Neural progenitor cell (in vitro differentiated cells): ENCODE measurements around the genes SLAMF1 and B4GALT3.

GRCh38 chr1:160323926-160324222 is 19.2 kb downstream of the COPA start:
- RAMPAGE, long total RNA, result no peak

DNA sequence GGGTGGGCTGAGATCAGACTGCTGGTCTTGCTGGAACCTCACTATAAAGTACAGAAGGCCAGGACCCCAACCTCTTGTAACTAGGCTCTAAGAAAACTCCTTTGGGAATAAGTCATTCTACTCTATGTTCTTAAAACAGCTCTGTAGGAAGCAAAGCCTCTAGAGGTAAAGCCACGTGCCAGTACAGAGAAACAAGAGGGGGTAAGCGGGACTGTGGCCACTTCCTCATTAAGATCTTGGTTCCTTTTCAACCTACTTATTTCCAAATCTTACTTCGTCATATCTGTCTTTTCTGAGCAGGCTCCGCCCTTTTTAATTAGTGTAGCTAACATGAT is 3.7 kb downstream of the NCSTN start:
- RAMPAGE, long total RNA, result no peak

- RAMPAGE, long total RNA, result no peak
These were observed 5.9 kb downstream of the VANGL2 start for GRCh38 chr1:160406313-160406629.

GRCh38 chr1:160429657-160430125 is 29.3 kb downstream of the VANGL2 start:
- RAMPAGE, long total RNA, result no peak

- RAMPAGE, long total RNA, result no peak
These were observed 34.7 kb downstream of the SLAMF6 start for GRCh38 chr1:160488002-160489080.

- RAMPAGE, long total RNA, result no peak
These were observed 23.4 kb downstream of the SLAMF6 start for GRCh38 chr1:160499679-160500083.

GRCh38 chr1:160565228-160565852 is 14.0 kb downstream of the CD84 start:
- RAMPAGE, long total RNA, result no peak

DNA sequence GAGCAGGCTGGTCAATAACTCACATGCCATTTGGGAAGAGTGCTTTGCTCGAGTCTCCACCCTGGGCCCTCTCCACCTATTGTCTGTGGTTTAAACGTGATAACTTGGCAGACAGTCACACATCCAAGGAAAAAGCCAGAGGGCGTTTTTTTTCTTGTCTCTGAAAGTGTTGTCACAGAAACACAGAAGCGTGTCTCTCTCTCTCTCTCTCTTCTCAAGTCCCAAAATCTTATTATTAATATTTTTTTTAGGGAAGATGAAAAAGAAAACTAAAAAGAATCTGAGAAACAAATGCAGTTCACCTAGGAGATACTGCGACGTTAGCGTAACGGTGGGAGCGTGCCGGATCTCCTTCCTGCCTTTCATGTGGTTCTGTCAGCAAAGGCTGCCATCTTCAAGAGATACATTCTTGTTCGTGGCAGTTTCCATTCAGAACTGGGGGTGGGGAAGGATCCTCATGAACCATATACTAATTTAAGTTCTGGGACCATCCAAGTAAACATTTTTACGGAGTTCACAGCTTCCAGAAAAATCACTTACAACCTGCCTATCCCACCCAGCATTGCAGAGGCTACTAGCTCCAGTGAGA is 17.6 kb downstream of the SLAMF1 start:
- RAMPAGE, long total RNA, result no peak

DNA sequence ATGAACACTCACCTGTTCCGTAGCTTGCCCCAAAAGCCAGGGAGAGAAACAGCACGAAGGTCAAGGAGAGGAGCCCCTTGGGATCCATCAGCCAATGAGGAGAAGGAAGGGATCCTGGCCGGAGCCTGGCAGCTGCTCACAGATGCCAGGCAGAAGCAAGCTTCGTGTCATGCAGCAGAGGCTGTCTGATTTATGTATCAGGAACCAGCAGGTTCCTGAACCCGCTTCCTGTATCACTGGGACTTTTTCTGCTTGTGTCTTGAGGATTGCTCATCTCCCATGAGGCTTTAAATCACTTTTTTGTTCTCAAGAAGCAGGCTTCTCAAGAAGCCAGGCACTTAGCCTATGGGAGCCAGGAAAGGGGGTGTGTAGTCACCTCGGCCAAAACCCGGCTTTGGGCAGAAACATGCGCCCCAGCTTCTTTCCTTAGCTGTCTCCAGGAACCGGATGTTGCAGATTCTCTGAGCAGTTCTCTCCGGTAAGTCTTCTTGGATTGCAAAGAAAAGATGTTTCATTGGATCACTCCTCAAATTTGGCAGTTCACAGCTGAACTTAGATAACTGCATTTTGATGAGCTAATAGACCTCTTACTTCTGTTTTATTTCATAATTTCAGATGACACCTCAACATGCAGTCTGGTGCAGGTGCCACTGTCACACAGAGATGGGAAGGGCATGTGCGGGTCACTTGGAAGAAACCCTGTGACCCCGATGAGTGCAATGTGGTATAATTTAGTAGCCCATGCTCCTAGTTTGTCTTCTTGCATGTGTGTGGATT is at the start of gene SLAMF1:
SLAMF1 (minus strand) TSS at position 187 of the 777 bp plus-strand sequence.
- RAMPAGE, long total RNA, result no peak

DNA sequence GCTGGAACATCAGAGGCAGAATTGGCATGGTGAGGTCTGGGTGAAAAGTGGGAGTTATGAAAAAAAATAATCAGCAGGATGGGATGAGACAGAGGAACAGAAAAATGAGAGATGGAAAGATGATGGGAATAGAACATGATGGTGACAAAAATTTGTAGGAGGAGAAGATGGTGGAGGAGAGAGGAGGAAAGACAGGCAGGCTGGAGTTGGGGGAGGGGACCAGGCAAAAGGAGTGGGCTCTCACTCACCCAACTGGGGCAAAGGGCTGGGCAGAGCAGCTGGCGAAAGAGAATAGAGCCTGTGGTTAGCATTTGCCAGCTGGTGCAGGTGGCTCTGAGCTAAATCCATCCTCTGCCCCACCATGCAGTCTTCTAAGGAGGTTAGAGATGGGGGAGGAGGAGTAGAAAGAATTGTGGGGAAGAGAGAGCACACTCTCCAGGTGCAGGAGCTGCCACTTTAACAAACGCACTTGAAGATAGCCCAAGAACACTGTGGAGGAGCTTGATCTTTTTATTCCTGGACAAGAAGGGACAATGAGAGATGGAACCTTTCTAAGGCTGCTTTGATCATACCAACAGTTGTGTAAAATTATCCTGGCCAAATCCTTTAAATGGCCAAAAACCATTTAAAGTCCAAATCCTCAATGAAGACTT is 27.6 kb upstream of the SLAMF1 start:
- RAMPAGE, long total RNA, result no peak

DNA sequence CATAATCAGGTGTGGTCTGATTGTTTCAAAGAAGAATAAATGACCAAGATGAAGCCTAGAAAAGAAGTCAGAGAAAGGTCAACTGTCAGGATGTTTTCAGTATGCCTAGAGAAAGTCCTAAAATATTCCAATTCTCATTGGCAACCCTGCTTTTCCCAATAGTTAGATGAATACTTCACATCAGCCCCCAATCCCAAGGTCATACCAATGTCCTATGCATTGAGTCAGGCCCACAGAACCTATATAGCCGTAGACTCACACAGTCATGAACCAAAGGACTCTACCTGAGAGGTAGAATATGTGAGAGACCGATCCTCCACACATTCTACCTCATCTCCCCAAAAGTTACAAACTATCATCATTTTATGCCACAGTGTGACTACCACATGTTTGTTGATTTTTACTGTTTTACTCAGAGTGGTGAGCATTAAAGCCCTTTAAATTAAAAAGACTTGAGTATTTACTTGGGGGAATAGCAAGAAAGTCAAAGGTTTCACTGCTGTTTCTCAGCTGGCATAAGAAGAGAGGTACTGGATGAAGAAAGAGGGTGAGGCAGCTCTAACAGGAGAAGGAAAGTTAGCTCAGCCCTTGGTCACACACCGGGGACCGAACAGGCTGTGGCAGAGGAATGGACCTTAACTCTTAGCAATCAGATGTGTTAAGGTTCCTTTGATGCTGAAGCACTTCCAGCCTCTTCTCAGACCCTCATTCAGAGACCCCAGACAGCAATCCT is 997 bp downstream of the CD48 start:
- RAMPAGE, long total RNA, result no peak

DNA sequence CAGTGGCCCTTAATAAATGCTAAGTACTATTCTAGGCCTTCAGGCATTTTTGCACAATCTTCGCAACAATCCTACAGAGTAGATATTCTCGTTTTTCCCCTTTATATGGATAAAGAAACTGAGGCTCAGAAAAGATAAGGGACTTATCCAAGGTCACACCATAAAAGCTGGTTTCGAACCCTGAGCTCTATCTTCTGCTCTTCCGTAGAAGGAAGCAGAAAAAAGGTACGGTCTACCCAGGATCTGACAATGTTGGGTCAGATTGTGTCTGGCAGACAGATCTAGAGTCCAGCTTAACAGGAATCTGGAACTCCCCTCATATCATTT is 21.6 kb downstream of the LY9 start:
- RAMPAGE, long total RNA, result no peak

DNA sequence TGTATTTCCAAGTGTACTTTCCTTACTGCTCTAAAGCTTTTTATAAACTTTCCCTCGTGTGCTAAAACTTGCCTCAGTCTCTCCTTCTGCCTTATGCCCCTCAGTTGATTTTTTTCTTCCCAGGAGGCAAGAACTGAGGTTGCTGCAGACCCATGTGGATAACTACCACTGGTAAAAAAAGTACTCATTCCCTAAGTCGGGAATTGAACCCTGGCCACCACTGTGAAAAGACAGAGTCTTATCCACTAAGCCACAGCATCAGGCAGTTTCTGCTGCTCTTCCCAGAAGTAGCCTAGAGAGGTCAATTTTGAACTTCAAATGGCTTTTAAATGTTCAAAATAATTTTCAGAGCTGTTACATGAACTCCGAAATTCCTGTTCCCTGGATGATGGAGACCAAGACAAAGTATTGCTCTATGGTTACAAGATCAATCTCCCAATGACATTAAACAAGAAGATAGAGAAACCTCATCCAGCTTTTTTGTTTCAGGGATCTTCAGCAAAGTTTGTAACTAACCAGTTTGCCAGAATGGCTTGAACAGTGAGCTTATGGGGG is 28.7 kb downstream of the ITLN2 start:
- RAMPAGE, long total RNA, result no peak

DNA sequence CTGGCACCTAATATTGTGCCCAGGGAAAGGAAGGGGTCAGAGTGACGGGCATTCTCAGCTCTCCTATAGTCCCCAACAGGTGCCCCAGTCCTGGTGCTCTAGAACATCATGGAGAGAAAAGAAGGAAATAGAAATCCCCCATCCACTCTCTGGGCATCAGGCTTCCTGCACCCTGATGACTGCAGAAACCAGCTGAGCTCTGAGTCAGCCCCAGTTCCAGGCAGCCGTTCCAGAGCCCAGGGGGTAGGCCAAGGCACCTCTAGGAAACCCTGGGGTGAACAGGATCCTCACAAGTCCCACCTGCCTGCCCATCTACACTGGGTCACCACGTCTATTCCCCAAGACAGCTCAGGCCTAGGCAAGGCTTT is 777 bp downstream of the NECTIN4 start:
- RAMPAGE, long total RNA, result no peak

- RAMPAGE, long total RNA, result no peak
These were observed 1.4 kb downstream of the KLHDC9 start for GRCh38 chr1:161099466-161100085.

DNA sequence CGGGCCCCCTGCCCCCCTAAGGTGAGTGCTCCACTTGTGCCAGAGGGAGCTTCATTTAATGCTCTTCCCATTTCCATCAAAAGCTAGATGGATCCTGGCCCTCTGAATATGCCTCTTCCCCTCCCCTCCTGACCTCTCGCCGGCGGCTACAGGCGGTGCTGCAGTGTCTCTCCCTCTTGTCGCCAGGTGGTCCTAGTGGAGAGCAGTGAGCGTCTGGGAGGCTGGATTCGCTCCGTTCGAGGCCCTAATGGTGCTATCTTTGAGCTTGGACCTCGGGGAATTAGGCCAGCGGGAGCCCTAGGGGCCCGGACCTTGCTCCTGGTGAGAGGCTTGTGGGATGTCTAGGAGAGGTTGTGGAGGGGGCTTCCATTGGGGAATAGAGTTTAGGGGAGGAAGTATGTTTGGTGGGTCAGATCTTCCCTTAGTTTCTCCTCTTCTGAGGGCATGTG is 712 bp downstream of the PPOX start:
- RAMPAGE, long total RNA, result no peak

- RAMPAGE, long total RNA, result no peak
These were observed at the start of gene B4GALT3 for GRCh38 chr1:161176888-161178106. B4GALT3 (minus strand) TSS chr1:161177507.

- RAMPAGE, long total RNA, result no peak
These were observed 9.6 kb downstream of the ADAMTS4 start for GRCh38 chr1:161189259-161189744.

- RAMPAGE, long total RNA, result no peak
These were observed 2.9 kb downstream of the APOA2 start for GRCh38 chr1:161220511-161220964.

GRCh38 chr1:161305499-161306880 is 3.8 kb downstream of the MPZ start:
- RAMPAGE, long total RNA, result no peak